Aortic smooth muscle cell (primary cell): ENCODE data around the gene TXK.

DNA sequence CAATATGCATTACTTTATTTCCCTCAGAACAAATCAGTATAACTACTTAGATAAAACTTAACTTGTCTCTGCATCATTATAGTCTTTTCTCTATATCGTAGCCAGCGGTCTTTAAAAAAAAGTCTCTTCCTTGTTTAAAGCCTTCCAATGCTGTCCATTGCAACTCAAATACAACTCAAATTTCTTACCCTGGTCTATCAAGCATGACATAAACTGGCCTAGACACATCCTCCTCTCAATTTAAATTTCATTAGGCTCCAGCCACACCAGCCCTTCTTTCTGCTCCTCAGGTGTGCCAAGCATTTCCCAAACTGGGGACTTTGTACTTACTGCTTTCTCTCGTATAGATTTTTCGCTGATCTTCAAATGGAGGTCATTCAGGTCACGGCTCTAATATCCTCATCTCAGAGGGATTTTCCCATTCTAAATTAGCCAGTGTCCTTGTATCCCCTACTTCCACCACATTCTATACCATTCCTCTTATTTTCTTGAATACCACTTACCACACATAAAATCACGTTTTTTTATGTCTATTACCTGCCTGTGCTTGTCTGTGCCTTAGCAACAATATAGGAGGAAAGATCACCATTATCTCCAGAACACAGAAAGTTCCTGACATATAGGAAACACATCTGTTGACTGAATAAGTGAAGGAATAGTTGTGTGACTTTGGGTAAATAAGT lies 5.9 kb upstream of the CORIN start:
- RRBS, result no CpG with 5 or more reads among the region's 6 CpGs

DNA sequence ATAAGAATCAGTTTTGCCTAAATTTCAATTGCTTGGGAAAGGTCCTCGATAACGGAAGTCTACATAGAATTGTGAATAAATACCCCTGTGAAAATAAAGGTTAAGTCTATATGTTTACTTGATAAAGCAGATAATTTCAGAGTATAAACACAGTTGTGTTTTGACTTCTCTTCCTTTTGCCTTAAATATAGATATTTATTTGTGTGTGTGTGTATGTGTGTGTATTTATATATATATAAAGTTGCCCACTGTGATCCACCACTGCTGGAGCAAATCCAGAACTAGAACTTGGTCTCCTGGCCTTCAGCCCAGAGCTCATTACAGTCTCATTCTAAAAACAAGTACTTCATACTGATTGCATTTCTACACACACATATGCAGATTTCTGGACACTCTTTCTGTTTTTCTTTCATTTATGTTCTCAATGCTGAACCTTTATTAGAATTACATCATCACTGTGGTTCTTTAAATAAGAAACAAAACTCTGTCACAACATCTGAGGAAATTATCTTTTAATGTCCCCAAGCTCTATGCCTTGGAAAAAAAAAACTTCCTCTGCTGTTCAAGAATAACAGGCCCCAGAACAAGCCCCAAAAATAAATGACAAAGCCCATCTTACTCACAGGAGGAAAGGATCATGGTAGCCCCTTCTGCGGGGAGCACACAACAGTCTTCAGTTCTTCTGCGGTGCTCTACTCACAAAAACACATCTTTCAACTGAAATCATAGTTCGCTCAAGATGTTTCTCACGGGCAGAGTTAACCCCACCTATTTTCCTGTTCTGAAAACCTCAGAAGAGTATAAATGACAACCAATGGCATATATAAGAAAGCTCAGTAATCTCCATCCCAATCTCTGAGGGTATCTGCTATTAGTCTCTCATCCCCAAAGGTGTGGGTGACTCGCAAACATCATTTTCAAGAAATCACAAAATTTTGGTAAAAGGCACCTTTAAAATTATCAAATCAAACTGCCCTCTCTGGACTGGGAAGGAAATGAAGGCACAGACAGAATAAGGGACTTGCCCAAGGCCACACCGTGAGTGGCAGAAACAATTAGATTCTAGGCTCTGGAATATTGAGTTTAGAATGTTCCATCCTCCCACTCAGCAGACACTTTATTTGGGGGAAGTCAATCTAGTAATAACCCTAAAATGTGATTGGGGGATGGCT lies at the start of gene TXK:
TSS of gene TXK (minus strand) at position 719 of the 1,172 bp plus-strand sequence.
- RRBS, result no CpG with 5 or more reads among the region's 8 CpGs

GRCh38 chr4:48351554-48351976 lies 10.2 kb downstream of the SLAIN2 start:
- RRBS, result no CpG with 5 or more reads among the region's 5 CpGs

DNA sequence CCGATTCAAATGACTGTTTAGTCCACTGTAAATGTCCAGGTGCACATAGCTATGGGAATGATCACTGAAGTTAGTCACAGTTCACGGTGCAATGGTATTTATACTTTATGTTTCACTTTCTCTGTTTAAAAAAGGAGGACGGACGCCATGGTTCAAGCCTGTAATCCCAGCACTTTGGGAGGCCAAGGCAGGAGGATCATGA lies 60.5 kb downstream of the ZAR1 start:
- RRBS, result no CpG with 5 or more reads among the region's 4 CpGs

DNA sequence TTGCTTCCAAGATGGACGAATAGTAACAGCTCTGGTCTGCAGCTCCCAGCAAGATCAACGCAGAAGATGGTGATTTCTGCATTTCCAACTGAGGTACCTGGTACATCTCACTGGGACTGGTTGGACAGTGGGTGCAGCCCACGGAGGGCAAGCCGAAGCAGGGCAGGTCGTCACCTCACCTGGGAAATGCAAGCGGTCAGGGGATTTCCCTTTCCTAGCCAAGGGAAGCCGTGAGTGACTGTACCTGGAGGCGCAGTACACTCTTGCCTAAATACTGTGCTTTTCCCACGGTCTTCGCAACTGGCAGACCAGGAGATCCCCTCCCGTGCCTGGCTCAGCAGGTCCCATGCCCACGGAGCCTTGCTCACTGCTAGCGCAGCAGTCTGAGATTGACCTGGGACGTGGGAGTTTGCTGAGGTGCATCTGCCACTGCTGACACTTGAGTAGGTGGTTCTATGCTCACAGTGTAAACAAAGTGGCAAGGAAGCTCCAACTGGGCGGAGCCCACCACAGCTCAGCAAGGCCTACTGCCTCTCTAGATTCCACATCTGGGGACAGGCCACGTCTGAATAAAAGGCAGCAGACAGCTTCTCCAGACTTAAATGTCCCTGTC lies 51.2 kb downstream of the FRYL start:
- RRBS, result no CpG with 5 or more reads among the region's 16 CpGs

GRCh38 chr4:49494660-49495360 lies 508.7 kb downstream of the CWH43 start:
- RRBS, result no CpG with 5 or more reads among the region's 9 CpGs

- RRBS, result no CpG with 5 or more reads among the region's 2 CpGs
These were observed 52.3 kb downstream of the DCUN1D4 start for GRCh38 chr4:51895303-51895617.

- RRBS, result no CpG with 5 or more reads among the region's 13 CpGs
These were observed 1.0 kb upstream of the USP46 start for GRCh38 chr4:52660133-52660468.

DNA sequence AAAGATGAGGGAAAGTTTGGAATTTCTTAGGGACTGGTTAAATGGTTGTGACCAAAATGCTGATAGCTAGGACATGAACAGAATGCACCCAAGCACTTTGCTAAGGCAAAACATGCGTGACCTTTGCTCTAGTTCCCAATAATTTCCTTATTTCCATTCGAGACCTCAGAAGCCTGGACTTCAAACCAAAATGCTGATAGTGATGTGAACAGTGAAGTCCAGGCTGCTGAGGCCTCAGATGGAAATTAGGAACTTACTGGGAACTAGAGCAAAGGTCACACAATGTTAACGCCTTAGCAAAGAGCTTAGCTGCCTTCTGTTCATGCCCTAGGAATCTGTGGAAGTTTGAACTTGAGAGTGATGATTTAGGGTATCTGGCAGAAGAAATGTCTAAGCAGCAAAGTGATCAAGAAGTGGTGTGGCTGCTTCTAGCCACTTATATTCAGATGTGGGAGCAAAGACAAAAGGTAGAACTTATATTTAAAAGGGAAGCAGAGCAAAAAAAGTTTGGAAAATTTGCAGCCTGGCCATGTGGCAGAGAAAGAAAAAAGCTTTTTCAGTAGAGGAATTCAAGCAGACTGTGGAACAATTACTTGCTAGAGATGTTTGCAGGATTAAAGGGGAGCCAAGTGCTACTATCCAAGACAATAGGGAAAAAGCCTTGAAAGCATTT lies 3.3 kb upstream of the USP46 start:
- RRBS, result no CpG with 5 or more reads among the region's 3 CpGs

GRCh38 chr4:52822532-52822876 lies 39.6 kb upstream of the RASL11B start:
- RRBS, result no CpG with 5 or more reads among the region's 2 CpGs

- RRBS, result no CpG with 5 or more reads among the region's 2 CpGs
These were observed 1.4 kb downstream of the FIP1L1 start for GRCh38 chr4:53378751-53379299.

GRCh38 chr4:53513591-53514120 lies 77.6 kb downstream of the LNX1 start:
- RRBS, result no CpG with 5 or more reads among the region's 2 CpGs

GRCh38 chr4:53536276-53536749 lies 55.0 kb downstream of the LNX1 start:
- RRBS, result no CpG with 5 or more reads among the region's 4 CpGs

- RRBS, result no CpG with 5 or more reads among the region's 4 CpGs
These were observed 26.9 kb downstream of the LNX1 start for GRCh38 chr4:53564330-53564764.

GRCh38 chr4:53652355-53652923 lies 61.2 kb upstream of the LNX1 start:
- RRBS, result no CpG with 5 or more reads among the region's 4 CpGs

GRCh38 chr4:53653332-53654211 lies 62.3 kb upstream of the LNX1 start:
- RRBS, result no CpG with 5 or more reads among the region's 8 CpGs

DNA sequence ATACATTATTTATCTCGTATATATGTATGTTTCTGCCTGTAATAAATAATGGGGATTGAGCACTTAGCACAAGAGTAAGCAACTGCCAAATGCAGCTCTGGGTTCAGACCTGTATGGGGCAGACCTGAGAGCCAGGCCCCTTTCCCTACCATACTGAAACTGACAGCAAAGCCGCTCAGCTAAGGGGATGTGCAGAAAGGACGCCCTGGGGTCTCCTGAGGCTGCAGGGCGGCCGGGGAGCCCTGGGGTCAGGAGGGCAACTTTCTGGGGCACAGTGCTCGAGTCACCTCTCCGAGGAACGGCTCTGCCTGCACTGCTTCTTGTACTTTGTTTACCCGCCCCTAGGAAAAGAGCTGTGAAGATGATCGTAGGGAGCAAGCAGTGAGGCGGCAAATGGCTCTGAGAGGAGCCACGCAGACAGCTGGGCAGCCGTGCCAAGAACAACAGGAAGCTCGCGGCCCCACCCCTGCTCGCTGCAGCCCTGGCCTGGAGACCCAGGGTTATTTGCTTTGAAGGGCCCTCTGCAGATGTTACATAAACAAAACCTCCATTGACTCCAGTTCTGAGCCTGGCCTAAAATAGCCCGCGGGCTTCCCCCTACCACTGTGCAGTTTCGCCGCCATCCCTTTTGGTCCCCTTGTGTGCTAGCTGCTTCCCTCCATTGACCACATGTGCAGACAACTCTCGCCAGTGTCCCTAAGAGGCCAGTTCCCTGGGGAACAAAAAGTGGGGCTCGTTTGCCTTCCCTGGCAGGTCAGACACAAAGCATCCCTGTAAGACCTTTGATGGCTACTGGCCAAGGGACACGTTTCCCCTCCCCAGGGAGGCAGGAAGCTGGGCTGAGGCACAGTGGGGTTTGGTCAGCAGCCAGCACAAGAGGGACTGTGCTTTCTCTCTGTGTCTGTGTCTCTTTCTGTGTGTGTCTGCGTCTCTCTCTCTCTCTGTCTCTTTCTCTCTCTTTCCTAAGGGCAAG lies 111.3 kb upstream of the LNX1 start:
- RRBS, result no CpG with 5 or more reads among the region's 24 CpGs

- RRBS, result no CpG with 5 or more reads among the region's 1 CpG
These were observed 76.5 kb downstream of the CHIC2 start for GRCh38 chr4:53987675-53988542.

- RRBS, result no CpG with 5 or more reads among the region's 19 CpGs
These were observed 40.6 kb downstream of the CHIC2 start for GRCh38 chr4:54023360-54024606.

DNA sequence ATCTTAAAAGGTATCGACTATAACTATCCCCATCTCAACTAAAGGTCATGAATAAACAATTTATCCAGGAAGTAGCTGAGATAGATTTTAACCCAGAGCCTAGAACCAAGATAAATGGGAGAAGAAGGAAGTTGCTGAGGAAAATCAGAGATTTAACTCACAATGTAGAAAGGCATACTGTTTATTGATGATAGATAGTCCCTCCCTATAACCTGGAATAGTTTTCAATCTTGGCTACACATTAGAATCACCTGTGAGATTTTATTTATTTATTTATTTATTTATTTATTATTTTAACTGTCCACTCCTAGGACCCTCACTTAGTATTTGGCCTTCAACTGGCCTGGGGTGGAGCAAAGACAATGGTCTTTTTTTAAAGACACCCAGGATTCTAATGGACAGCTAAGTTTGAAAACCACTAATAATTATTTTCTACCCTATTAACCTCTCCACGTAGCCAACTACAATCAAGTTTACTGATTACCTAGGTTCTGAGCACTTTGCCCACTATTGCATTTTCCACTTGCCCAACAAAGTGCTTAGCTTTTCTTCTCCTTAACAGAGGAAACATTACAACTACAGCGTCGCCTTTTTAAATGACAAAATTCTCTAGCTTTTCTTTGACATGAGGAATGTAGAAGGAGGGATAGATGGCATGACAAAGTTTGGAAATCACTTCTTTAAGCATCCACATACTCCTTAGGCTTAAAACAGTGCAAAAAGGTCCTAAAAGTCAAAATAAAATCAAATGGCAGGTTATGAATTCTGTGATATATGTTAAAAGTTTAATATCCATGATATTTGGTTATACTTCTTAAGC lies 2.1 kb downstream of the CHIC2 start:
- RRBS, result no CpG with 5 or more reads among the region's 4 CpGs